Melanocyte of skin (primary cell): ENCODE data around the genes FAM166B and RECK.

DNA sequence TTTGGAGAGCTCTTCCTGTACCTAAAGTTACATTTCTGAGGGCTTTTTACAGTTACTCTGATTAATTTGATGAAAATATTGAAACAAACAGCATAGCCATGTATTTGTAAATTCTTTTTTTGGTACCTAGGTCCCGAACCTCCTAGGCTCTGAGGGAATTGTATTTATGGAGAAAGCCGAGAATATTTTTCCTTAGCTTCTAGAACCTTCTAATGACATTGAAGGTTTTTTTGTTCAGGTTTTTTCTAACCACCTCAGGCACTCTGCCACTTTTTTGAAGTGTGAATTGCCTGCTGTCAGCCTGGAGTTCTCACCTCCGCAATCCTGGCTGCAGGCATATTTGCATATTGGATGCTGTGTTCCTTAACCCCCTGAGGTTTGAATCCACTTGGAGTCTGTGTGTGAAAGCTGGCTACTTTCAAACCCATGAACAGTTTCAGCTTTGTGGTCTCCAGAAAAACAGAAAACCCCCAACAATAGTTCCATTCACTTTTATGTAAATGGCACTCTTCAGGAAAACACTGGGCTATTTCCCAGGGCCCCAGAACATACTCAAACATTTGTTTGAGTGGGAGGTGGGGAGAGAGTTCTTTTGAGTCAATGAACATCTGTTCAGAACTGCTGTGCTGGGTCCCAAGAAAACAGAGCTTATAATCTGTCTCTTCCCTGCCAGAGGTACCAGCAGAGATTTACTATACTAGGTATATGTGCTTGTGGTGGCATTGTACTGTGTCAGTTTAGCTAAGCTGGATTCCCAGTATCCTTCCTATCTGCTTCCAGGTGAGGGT is 4.9 kb downstream of the NUDT2 start:
- CAGE, long polyA plus RNA, 2 experiments: no peak in any of the 2 experiments

GRCh38 chr9:34402743-34402956 is 5.0 kb upstream of the C9orf24 start:
- CAGE, long polyA plus RNA, 2 experiments: no peak in any of the 2 experiments

DNA sequence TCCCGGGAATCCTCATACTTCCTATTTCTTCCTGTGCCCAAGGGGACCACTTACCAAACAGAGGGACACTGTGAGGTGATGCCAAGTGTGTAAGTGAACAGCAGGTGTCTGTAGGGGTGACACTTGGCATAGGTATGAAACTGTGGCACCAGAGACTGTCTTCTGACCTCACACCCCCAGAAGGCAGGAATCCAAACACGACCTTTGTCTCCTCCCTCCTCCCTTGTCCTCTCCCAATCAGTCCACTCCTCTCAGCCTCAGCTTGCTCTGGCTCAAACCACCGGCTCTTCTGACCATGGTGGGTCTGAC is 1.4 kb upstream of the ARID3C start:
- CAGE, long polyA plus RNA, 2 experiments: no peak in any of the 2 experiments

GRCh38 chr9:34644691-34645205 is 1.7 kb upstream of the GALT start:
- CAGE, long polyA plus RNA, 2 experiments: no peak in any of the 2 experiments

DNA sequence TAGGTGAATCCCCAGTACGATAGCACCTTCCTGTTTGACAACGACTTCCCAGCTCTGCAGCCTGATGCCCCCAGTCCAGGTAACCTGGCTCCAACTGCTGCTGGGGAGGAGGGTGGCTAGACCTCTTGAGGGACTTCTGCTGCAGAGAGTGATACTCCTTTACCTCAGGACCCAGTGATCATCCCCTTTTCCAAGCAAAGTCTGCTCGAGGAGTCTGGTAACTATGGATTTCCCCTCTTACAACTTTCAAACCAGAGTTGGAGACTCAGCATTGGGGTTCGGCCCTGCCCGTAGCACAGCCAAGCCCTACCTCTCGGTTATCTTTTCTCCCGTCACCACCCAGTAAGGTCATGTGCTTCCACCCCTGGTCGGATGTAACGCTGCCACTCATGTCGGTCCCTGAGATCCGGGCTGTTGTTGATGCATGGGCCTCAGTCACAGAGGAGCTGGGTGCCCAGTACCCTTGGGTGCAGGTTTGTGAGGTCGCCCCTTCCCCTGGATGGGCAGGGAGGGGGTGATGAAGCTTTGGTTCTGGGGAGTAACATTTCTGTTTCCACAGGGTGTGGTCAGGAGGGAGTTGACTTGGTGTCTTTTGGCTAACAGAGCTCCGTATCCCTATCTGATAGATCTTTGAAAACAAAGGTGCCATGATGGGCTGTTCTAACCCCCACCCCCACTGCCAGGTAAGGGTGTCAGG is 1.2 kb downstream of the GALT start:
- CAGE, long polyA plus RNA, 2 experiments: no peak in any of the 2 experiments

DNA sequence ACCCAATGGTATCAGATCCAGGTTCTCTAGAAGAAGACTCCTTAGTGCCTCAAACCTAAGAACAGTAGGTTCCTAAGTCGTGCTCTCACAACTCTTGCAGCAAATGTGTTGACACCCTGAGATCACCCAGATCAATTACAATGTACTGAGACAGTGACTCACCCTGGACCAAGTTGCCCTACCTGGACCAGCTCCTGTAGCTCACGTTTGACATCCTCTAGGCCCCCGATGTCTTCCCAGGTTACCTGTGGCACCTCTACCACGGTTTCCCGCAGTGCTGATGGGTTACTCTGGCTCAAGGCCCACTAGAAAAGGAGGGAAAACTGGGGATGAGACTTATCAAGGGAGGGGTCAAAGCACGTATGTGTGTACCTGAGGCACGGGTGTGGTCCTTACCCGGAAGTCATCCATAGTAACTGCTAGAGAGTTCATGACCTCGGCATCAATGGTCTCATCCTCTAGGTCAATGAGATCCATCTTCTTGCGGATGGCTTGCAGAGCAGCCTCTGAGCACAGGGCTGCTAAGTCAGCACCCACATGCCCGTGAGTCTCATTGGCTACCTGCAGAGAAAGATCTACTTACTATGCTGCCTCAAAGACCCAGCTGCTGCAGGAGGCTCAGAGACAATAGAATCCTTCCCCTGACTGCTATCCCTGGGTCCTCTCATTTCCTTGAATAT is 11.7 kb downstream of the VCP start:
- CAGE, long polyA plus RNA, 2 experiments: no peak in any of the 2 experiments

DNA sequence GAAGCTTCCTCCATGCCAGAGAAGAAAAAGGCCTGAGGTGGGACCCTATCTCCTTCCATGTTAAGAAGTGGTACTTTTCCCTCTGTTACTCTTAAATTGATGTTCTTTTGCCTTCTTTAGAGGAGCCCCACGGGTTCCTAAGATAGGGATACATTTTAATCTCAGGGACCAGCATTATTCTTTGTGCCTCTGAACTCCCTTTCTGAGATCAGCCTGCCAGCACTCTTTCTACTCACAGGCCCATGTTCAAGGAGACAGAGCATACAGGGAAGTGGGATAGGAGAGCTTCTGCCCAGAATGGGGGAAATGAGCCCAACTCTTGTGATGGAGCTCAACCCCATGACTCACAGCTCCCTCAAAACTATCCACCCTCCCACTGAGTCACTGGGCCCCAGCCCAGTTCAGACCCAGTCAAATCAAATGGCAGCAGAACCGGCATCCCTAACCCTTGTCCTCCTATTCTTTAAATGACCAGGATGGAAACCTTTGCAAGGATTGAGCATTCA is 3.5 kb downstream of the ATOSB start:
- CAGE, long polyA plus RNA, 2 experiments: no peak in any of the 2 experiments

GRCh38 chr9:35149096-35149363 is 12.8 kb upstream of the UNC13B start:
- CAGE, long polyA plus RNA, 2 experiments: no peak in any of the 2 experiments

GRCh38 chr9:35376012-35376390 is 113.9 kb upstream of the RUSC2 start:
- CAGE, long polyA plus RNA, 2 experiments: no peak in any of the 2 experiments

- CAGE, long polyA plus RNA, 2 experiments: no peak in any of the 2 experiments
These were observed at the start of gene FAM166B for GRCh38 chr9:35563391-35564337. Gene FAM166B (minus strand): TSS chr9:35563878.

GRCh38 chr9:35603485-35603916 is 1.6 kb upstream of the TESK1 start:
- CAGE, long polyA plus RNA, 2 experiments: no peak in any of the 2 experiments

DNA sequence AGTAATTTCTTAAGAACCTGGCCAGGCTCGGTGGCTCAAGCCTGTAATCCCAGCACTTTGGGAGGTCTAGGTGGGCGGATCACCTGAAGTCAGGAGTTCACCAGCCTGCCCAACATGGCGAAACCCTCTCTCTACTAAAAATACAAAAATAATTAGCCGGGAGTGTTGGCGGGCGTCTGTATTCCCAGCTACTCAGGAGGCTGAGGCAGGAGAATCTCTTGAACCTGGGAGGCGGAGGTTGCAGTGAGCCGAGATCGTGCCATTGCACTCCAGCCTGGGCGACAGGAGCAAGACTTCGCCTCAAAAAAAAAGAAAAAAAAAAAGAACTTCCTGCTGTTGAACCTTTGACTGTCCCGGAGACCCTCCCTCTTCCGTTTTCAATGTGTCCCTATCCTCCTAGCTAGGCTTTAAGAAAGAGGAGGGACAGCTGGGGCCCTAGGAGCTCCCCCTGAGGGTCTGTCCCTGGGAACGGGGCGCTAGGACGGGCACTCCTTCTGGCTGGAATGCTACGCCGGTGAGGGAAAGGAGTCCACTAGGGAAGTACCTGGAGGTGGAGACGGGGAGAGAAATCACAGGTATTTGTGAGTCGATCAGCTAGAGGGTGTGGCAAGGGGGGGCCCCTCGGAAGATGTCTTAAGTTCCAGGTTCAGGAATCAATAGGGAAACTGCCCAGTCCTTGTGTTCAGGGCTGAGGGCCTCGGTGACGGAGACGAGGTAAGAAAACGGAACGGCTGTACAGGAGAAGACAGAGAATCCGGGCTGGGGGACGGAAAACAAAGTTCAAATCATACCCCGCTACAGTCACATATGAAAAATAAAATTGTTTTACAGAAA is 4.7 kb downstream of the SIT1 start:
- CAGE, long polyA plus RNA, 2 experiments: no peak in any of the 2 experiments

DNA sequence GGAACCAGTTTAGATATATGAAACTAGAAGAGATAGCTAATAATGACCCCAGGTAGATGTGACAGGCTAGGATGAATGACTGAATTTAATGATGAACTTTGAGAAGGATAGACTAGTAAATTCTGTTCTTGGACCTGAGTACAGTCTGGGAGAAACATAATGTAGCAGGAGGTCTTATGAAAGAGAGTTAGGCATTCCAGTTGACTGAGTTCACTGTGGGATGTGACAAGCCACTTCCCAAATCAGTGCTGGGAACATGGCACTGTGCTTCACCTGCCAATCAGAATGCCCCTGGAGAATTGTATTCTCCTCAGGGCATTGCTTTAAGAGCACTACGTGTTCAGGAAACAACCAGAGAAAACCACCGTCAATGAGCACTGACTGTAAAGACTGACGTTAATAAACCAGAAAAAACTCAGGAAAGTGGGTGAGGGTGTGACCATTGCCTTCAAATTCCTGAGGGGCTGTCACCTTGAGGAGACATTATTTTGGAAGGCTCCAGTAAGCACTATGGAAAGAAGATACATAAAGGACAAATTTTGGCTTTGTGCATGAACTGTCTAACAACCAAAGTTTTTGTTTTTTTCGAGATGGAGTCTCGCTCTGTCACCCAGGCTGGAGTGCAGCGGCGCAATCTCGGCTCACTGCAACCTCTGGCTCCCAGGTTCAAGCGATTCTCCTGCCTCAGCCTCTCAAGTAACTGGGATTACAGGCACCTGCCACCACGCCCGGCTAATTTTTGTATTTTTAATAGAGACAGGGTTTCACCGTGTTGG is 1.4 kb downstream of the CCDC107 start:
- CAGE, long polyA plus RNA, 2 experiments: no peak in any of the 2 experiments

DNA sequence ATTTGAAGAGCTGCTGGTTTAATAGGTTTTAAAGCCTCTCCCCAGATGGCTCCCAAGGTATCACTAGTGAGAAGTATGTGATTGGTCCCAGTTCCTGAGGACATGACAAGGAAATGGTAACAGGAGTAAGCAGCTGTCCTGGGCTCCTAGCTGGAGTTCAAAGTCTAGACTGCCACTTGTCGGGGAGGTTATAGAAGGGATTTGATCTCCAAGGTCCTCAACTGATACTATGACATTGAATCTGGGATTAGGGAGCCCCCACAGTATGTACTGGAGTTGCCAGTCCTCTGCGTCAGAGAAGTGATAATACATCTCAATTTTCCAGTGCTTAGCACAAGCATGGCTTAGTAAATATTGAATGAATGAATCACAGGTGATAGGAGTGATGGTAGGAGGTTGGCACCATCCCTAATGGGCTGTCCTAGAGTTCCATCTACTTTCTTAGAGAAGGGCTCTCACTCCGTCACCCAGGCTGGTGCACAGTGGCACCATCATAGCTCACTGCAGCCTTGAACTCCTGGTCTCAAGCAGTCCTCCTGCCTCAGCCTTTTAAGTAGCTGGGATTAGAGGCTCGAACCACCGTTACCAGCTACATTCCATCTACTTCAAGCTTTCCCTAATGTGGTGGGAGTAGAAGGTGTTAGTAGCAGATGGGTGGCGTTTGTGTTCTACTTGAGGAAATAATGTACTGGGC is 6.3 kb upstream of the TPM2 start:
- CAGE, long polyA plus RNA, 2 experiments: no peak in any of the 2 experiments

- CAGE, long polyA plus RNA, 2 experiments: no peak in any of the 2 experiments
These were observed 19.2 kb downstream of the TLN1 start for GRCh38 chr9:35712661-35713408.

- CAGE, long polyA plus RNA, 2 experiments: no peak in any of the 2 experiments
These were observed 16.9 kb upstream of the MSMP start for GRCh38 chr9:35770901-35771380.

DNA sequence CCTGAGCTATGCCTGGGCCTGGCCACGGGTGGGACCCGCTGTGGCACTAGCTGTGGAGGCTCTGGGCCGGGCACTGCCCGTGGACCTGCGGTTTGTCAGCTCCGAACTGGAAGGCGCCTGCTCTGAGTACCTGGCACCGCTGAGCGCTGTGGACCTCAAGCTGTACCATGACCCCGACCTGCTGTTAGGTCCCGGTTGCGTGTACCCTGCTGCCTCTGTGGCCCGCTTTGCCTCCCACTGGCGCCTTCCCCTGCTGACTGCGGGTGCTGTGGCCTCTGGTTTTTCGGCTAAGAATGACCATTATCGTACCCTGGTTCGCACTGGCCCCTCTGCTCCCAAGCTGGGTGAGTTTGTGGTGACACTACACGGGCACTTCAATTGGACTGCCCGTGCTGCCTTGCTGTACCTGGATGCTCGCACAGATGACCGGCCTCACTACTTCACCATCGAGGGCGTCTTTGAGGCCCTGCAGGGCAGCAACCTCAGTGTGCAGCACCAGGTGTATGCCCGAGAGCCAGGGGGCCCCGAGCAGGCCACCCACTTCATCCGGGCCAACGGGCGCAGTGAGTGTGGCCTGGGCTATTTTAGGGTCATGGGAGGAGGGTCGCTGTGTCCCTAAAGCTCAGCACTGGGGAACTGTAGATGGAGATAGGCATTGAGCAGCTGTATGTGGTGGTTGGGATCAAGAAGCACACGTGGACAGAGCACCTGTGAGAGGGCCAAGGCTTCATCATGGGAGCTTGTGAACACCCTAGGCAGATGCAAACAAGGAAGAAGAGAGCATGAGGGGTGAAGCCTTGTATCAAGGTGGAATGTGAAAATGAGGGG is 1.3 kb downstream of the NPR2 start:
- CAGE, long polyA plus RNA, 2 experiments: no peak in any of the 2 experiments

GRCh38 chr9:35911501-35912205 is 2.4 kb downstream of the SPAAR start:
- CAGE, long polyA plus RNA, 2 experiments: no peak in any of the 2 experiments

- CAGE, long polyA plus RNA, 2 experiments: no peak in any of the 2 experiments
These were observed at the start of gene RECK for GRCh38 chr9:36036485-36037657. Gene RECK (plus strand): TSS chr9:36036913.

- CAGE, long polyA plus RNA, 2 experiments: no peak in any of the 2 experiments
These were observed 44.0 kb upstream of the GLIPR2 start for GRCh38 chr9:36092543-36092928.